Trachea (tissue), 1 donor: ENCODE results near the genes TEN1 and GALR2.

DNA sequence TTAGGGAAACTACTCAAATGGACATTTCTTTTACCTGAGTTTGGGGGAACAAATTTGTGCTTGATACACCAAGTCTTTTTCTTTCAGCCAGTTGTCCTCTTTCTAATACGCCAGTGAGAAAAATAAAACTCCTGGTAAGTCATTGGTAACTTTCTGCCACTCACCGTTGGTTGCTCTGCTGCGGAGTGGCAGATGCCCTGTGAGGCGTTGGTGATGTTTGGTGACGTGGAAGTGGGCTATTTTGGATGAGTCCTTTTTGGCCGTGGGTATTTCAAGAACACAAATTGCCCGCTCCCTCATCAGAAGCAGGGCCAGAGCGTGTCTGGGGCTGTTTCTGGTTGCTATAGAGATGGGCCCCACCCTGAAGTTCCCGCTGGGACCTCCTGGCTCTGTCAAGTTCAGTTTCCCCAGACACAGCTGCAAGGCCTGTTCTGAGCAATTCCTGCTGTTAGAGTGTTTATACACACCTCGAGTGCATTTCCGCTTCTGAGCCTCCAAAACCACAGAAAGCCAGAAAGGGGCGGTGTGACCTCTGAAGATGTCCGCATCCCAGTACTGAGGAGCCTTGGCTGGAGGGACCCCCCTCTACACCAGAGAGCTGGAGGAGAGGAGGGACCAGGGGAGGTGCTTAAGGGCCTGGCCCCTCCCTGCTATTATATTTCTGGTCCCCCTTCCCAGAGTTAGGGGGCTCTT lies 9.2 kb upstream of the WBP2 start:
- PRO-cap, result unidirectional peak, minus-strand start at position 557 of the sequence

DNA sequence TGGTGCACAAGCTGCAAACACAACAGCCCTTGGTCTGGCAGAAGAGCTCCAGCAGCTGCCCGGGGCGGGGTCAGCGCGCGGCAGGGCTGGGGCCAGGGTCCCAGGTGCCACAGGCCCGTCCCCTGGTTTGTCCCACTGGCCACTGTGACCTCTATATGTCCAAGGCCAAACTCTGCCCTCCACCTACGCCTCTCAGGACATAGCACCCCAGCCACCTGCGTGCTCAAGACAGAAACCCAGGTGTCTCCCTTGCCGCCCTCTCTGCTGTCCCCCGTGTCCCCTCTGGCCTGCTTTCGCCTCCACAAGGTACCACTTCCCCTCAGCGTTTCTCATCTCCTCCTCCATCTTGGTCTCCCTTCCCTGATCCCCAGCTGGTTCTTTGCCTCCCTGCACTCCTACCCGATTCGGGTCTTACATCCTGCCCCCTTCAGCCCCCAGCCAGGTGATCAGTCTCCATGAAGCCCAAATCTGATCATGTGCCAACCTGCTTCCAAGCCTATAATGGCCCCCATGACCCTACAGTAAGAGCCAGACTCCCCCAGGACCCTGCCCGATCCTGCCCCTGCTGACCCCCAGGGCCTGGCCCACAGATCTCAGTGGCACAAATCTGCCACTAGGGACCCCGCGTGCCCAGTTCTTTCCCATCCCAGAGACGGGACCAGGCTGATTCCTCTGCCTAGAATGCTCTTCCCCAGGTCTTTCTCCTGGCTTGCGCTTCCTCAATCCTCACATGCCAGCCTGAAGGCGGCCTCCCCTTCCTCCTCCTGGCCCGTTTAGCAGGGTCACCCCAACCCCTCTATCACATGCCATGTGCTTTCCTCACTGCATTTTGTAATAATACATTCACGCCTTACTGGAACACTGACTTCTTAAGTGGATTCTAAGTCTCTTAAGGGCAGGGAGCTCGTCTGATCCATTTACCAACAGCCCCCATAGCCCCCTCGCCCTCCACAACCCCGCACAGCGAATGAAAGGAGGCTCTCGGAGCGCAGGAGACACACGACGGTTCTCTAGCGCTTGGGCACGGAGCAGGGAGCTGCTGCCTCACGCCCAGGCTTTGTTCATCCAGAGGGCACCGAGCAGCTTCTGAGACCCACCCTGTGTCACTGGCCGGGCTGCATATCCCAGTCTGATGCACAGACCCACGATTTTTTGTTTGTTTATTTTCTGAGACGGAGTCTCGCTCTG lies 1.5 kb downstream of the TRIM65 start:
- PRO-cap, result no peak

DNA sequence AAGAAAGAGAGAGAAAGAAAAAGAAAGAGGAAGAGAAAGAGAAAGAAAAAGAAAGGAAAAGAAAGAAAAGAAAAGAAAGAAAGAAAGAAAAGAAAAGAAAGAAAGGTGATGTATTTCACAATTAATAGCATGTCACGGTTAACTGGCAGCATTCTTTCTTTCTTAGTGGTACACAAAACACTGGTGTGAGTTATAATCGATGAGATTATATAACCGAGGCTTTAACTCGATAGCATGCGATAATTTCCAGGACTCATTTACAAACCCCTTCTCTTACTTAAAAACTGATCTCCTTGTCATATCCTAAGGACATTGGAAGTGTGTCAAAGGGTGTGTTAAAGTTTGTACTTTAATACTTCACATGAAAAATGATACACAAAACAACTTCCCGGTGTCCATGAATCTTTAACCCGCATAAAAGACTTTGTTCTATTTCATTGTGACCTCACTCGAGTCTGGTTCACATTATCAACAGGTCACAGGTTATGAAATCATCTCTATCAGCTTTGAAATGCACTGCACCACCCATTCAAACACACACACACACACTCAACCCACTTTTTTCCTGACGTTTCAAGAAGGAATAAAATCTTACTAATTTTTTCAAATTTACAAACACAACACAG lies 3.0 kb downstream of the ACOX1 start:
- PRO-cap, result no peak

DNA sequence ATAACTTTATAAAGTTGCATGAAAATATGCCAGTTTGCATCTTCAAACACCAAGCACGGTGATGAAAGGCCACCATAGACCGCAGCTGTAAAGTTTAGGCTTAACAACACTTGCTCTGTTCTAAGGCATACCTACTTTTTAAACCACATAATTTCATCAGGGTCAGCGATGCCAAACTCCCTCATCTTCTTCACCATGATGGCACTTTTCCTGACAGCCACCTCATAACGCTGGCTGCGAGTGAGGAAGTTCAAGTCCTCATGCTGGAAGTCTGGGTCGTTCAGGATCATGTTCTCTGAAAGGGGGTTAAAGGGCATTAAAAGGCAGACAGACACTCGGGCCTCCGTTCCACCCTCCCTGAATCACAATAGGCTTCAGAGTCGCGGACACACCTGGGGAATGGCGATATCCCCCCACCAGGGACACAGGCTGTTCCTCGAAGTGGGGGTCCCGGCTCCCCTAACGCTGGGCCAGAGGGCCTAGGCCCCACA lies 522 bp downstream of the ACOX1 start:
- PRO-cap, result no peak

GRCh38 chr17:75978890-75979712 lies at the start of gene TEN1:
TSS of gene TEN1 (plus strand) at chr17:75979240.
- PRO-cap, result bidirectional peak, plus-strand start at chr17:75979271, minus-strand start at chr17:75979134; bidirectional peak, plus-strand start at chr17:75979510, minus-strand start at chr17:75979391

DNA sequence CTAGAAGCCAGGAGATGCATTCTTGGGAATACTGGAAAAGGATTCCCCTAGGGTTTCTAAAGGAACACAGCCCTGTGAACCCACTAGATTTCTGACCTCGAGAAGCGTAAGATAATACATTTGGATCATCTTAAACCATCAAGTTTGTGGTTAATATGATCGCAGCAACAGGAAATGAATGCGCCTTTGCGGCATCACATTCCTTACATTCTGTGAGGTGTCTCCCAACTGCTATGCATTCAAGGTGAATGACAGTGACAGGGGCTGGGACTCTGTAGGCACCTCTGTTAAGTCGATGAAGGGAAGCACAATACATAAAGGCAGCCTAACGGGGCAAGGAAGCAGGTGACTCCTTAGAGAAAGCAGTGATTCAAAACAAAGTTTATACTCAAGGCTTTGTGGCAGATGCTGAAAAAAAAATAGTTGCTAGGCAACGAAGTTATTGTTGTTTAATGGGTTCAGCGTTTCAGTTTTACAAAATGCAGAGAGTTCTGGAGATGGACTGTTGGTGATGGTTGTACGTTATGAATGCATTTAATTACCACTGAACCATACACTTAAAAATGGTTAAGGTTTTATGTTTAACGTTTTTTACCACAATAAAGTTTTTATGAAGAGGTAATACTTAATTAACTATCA lies 21.6 kb upstream of the EVPL start:
- PRO-cap, result no peak

DNA sequence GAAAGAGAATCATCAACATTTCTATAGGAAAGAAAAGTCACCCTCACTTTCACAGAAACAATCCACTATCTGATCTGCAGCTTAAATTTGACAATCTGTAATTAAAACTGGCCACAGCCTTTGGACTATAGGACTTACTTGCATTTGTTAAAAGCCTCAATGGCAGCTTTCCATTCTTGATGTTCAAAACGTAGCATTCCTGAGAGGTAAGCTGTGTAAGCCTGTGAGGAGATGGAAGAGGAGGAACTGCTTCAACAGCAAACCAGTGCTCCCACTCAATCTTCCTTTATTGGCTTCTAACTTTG lies 11.0 kb downstream of the SRP68 start:
- PRO-cap, result no peak

DNA sequence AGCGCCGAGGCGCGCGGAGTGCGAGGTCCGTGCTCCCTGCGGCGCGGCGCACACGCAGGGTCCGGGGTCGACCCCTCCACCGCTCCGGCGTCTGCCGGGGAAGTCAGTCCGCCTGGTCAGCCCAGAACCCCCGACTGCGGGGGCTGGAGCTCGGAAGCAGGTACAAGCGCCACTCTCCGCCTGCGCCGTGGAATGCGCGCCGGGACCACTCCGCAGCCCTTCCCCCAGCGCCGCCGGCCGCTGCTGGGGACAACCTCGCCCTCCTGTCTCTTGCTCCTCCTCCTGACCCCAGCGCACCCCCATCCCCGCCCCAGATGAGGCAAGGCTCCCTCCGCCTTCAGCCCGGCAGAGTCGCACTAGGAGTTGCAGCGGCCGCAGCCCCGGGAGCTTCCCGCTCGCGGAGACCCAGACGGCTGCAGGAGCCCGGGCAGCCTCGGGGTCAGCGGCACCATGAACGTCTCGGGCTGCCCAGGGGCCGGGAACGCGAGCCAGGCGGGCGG lies at the start of gene GALR2:
Gene GALR2, plus strand, starts transcription at position 348 of the 500 bp plus-strand sequence.
- PRO-cap, result no peak

DNA sequence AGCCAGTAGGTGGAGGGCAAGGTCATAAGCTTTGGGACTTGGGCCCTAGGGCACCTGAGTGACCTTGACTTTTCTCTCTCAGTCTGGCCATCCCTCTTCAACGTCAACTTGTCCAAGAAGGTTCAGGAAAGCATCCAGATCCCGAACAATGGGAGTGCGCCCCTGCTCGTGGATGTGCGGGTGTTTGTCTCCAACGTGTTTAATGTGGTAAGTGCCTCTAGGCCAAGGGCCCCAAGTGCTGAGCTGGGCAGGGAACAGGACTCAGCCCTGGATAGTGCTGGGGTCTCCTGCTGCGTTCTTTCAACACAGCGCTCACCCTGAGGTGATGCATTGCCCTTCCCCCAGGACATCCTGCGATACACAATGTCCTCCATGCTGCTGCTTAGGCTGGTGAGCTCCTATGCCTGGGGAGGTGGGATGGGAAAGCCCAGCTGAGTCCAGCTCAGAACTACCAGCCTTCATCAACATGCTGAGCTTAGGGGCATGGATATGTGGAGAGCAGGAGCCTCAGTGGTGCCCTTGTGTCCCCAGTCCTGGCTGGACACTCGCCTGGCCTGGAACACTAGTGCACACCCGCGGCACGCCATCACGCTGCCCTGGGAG lies 476 bp downstream of the ZACN start:
- PRO-cap, result no peak

- PRO-cap, result no peak
Measured at GRCh38 chr17:76155954-76156370, 14.9 kb upstream of the FOXJ1 start.

GRCh38 chr17:76247893-76248446 lies 7.7 kb upstream of the RNF157 start:
- PRO-cap, result no peak

- PRO-cap, result no peak
Measured at GRCh38 chr17:76248447-76248817, 8.1 kb upstream of the RNF157 start.

- PRO-cap, result bidirectional peak, plus-strand start at chr17:76265353, minus-strand start at chr17:76264896
Measured at GRCh38 chr17:76264348-76265028, 660 bp upstream of the UBALD2 start.

DNA sequence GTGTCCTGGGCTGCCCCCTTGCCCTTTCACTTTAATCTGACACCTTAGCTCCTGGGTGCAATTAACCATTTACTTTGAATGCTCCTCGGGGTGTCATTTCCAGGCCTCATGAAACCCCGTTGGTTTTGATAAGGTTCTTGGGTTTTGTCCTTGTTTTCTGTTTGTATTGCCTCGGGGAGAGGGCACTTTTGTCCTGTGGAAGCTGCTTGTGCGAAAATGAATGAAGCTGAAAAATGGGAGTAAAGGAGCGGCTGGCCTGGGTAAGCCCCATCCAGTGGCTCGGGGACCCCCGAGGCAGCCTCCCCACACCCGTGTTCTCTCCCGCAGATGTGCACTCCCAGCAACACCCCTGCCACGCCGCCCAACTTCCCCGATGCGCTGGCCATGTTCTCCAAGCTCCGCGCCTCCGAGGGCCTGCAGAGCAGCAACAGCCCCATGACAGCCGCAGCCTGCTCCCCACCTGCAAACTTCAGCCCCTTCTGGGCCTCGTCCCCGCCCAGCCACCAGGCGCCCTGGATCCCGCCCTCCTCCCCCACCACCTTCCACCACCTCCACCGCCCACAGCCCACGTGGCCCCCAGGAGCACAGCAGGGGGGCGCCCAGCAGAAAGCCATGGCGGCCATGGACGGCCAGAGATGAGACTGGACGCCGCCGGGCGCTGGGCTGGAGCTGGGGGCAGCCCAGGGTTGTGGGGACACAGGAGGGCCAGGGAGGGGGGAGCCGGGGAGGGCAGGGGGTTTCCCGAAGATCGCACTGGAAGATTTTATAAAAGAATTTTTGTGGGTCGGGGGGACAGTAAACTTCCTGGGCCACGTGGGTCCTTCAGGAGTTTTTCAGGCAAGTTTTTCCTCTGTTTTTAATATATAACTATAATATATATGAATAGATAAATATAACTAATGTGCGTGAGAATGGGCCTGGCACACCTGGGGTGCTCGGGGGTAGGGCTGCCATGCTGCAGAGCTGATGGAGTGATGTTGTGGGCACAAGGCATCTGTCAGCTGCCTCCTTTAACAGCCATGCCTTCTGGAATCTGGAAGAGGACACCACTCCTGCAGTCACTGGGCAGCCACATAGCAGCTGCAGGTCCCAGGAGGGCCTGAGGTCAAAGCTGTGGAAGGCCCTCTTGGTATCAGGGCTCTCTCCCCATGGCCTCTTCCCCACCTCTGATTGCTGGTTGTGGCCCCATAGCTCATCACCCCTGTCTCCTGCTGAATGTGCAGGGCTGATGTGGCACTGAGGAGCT lies 5.1 kb downstream of the UBALD2 start:
- PRO-cap, result no peak

GRCh38 chr17:76271113-76271603 lies 6.0 kb downstream of the UBALD2 start:
- PRO-cap, result no peak

GRCh38 chr17:76361795-76362283 lies 8.1 kb upstream of the PRPSAP1 start:
- PRO-cap, result no peak

DNA sequence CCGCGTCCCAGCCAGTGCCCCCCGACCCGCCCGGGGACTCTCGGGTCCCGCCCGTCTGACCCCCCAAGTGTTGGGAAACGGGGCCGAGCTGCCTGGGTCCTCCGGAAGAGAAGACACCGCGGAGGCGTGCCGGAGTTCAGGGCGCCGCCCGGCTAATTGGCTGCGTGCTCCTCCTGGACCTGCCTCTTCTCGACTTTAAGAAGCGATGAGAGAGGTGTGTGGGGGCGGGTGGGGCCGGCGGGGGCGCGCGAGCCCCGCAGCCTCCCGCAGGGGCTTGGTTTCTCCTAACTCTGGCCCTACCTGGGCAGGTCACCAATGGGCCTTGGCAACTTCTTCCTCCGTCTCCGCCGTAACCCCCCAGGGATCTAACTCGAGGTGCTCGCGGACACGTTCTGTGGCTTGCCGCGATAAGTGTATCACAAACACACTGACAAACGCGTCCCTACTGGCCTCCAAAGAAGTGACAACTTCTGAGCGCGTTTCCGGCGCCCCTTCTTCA lies 1.0 kb upstream of the SPHK1 start:
- PRO-cap, result bidirectional peak, plus-strand start at position 227 of the sequence, minus-strand start at position 191 of the sequence

GRCh38 chr17:76480623-76481060 lies 13.2 kb downstream of the AANAT start:
- PRO-cap, result no peak

DNA sequence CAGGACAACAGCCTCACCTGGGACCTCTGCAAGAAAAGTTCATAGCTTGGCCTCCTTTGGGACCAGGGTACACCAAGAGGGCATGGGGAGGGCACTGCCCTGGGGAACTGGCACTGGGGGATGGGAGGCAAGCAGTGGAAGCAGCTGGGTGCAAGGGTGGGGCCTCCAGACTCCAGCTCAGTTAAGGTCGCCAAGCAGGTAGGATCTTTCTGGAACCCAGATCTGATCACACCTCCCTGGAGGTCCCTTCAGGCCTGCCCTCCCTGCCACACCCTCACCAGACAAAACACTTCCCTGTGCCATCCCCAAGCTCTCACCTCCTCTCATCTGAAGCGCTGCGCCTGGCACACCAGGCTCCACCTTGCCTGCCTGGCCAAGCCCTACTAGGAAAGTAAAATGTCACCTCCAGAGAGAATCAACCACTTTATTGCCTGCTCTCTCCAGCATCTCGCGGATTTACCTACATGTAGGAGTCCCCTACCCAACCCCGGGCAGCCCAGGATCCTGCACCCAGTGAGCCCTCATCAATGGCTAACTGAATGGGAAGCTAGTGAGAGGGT lies 10.7 kb downstream of the RHBDF2 start:
- PRO-cap, result no peak

DNA sequence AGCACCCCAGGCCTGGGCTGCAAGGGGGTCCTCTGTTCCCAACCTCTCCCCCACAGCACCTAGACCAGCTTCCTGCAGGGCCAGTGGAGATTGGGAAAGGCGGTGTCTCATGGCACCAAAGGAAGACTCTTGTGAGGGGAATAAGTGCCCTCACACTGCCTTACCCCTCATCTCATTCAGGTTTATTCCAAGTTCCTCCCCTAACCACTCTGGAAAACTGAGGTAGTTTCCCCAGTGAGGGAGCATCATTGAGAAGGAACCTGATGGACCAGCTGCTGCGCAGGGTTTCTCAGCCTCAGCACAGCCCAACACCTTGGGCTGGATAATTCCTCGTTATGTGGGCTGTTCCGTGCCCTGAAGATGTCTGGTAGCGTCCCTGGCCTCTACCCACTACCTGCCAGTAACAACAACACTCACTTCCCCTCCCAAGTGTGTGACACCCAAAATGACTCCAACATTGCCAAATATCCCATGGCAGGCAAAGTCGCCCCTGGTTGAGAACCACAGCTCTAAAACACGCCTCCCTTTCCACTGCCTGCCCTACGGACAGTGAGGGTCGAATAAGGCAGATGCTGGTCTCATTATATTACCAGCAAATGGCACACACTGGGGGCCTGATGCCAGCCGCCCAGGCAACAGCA lies 1.2 kb downstream of the RHBDF2 start:
- PRO-cap, result no peak